GM12892 (cell line): Measurements from ENCODE around the gene KDM4E.

DNA sequence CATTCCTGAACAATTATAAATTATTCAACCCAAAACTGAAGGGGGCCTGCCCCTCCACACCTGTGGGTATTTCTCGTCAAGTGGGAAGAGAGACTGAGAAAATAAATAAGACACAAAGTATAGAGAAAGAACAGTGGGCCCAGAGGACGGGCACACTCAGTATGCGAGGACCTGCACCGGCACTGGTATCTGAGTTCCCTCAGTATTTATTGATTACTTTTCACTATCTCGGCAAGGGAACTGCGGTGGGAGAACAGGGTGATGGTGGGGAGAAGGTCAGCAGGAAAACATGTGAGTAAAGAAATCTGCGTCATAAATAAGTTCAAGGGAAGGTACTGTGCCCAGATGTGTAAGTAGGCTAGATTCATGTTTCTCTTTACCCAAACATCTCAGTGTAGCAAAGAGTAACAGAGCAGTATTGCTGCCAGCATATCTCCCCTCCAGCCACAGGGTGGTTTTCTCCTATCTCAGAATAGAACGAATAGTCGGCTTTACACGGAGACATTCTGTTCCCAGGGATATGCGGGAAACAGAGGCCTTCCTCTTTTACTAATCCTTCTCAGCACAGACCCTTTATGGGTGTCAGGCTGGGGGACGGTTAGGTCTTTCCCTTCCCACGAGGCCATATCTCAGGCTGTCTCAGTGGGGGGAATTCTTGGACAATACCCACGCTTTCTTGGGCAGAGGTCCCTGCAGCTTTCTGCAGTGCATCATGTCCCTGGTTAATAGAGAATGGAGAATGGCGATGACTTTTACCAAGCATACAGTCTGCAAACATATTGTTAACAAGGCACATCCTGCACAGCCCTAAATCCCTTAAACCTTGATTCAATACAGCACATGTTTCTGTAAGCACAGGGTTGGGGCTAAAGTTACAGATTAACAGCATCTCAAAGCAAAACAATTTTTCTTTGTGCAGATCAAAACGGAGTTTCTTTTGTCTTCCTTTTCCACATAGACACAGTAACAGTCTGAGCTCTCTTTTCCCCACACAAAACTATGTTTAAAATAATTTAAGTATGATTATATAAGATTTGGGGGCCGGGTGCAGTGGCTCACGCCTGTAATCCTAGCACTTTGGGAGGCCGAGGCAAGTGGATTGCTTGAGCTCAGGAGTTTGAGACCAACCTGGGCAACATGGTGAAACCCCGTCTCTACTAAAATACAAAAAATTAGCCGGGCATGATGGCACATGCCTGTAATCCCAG lies 3.6 kb downstream of the C11orf54 start:
- RRBS, result no CpG with 5 or more reads among the region's 21 CpGs

- RRBS, result 64% methylated on average over 2 of the region's 13 CpGs
Observed at GRCh38 chr11:93820917-93821220, 29.5 kb downstream of the VSTM5 start.

- RRBS, result no CpG with 5 or more reads among the region's 19 CpGs
Observed at GRCh38 chr11:94128160-94128664, 429 bp upstream of the PANX1 start.

- RRBS, result no CpG with 5 or more reads among the region's 3 CpGs
Observed at GRCh38 chr11:94536930-94537393, 6.8 kb upstream of the FUT4 start.

DNA sequence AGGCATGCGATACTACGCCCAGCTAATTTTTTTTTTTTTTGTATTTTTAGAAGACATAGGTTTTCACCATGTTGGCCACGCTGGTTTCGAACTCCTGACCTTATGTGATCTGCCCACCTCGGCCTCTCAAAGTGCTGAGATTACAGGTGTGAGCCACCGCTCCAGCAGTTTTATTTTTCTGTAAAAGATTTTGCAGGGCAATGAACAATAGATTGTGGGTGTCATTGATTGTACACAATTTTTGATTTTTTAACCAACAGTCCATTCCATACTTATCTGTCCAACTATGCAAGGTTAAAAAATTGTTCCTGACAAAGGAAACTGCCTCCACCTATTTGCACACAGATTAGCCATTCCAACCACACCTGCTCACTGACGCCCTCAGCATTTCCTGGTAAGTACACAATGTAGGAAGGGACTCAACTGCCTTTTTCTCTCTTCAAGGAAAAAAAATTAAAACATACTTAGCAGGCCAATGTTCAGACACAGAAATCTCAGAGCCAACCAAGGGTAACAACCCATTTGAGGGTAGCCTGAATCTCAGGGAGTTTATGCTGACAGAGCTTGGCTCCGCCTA lies 4.4 kb upstream of the FUT4 start:
- RRBS, result no CpG with 5 or more reads among the region's 8 CpGs

DNA sequence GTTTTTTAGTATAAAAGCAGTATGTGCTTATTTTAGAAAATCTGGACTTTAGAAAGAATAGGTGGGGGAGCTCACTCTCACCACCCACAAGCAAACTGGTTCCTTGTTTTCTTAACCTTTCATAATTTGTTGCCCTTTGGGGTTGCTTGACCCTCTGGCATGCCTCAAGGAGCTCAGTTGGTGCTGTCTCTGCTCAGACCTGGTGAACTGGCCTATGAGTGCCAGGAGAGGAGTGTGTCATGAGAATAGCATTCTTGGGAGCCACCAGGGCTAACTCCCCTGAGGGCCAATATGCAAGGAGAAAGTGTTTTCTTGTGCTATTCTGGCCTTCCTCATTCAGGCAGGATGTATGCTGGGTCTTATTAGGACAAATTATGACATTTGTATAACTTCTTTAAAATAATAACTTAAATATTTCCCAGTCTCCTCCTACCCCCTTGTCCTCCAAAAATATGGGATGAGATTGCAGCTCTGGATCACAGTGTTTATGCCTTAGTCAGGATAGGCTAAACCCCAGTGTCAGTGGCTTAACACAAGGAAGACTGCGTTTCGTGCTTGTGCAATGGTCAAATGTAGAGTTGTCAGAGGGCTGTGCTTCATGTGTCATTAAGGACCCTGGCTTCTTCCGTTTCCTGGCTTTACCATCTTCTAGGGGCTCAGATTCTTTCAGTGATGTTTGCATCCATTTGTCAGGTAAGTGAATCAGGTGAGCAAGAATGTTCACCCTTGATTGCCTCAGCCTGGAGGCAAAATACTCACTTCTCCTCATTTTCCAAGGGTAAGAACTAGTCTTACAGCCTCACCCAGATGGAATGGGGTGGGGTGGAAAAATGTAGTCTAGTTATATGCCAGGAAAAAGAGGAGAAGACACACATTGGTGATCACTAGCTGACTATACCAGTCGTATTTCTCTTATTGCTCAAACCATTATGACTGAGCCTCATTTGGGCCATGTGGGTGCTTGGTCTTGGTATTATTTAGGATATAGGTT lies 20.7 kb upstream of the AMOTL1 start:
- RRBS, result no CpG with 5 or more reads among the region's 4 CpGs

GRCh38 chr11:94769263-94770273 lies 1.4 kb downstream of the AMOTL1 start:
- RRBS, result no CpG with 5 or more reads among the region's 47 CpGs

- RRBS, result no CpG with 5 or more reads among the region's 1 CpG
Observed at GRCh38 chr11:95024890-95025396, at the start of gene KDM4E. TSS of gene KDM4E (plus strand) at chr11:95025258.

- RRBS, result no CpG with 5 or more reads among the region's 6 CpGs
Observed at GRCh38 chr11:95229371-95229834, 1.6 kb downstream of the SESN3 start.

- RRBS, result 4% methylated on average over 3 of the region's 32 CpGs
Observed at GRCh38 chr11:95232151-95232786, 1.3 kb upstream of the SESN3 start.

DNA sequence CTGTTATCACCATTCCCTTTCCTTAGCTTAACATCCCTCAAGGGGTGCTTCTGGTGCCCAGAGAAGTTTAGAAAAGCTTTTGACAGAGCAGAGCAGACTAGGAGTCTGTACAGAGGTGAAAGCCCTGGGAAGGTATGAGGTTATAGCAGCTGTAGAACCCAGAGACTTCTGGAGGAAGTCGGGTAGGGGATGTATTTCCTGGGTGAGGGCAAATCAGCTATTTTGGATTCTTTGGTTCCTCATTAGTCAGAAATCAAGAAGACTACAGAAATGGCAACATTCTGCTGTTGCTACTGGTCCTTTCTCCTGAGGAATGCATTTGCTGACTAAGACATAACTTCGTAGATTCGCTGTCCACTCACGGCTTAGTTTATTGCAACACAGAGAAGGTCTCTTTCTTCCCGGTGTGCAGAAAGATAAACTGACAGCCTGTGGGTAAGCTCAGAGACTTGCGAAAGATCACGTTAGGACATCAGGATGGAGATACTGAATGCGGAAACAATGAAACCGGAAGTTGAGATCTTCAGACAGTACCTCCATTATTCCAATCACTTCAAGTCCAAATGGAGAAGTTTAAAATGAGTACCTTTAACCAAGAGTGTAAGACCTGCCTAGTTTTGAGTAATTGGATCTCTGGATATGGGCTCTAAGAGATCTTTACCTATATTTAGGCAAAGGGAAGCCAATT lies 25.4 kb upstream of the SESN3 start:
- RRBS, result no CpG with 5 or more reads among the region's 9 CpGs

DNA sequence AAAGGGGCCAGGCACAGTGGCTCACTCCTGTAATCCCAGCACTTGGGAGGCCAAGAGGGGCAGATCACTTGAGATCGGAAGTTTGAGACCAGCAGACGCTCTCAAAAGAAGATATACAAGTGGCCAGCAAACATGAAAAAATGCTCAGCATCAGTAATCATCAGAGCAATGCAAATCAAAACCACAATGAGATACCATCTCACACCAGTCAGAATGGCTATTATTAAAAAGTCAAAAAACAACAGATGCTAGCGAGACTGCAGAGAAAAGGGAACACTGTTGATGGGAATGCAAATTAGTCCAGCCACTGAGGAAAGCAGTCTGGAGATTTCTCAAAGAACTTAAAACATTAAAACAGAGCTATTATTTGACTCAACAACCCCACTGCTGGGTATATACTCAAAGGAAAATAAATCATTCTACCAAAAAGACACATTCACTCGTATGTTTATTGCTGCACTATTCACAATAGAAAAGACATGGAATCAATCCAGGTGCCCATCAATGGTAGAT lies 96.6 kb downstream of the FAM76B start:
- RRBS, result no CpG with 5 or more reads among the region's 4 CpGs

DNA sequence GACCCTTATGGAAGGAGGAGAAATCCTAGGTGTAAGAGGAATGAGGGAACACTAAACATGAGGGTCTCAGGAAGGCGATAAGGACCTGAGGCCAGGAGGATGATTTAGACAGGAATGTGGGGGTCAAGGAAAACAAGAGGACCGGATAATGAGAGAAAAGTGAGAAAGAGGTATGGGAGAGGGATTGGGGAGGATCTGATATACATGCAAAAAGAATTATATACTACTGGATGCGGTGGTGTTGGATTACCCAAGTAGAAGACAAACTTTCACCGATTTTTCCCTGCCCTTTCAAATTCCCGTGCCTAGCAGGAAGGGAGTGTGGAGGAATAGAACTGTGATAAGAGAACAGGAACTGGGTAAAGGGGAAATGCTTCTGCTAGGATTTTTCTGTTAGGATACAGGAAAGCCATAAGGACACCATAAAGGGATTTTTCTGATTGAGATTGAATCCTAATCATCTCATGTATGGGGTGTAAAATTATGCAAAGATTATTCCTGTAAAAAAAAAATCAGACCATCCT lies 434 bp upstream of the MTMR2 start:
- RRBS, result no CpG with 5 or more reads among the region's 5 CpGs

DNA sequence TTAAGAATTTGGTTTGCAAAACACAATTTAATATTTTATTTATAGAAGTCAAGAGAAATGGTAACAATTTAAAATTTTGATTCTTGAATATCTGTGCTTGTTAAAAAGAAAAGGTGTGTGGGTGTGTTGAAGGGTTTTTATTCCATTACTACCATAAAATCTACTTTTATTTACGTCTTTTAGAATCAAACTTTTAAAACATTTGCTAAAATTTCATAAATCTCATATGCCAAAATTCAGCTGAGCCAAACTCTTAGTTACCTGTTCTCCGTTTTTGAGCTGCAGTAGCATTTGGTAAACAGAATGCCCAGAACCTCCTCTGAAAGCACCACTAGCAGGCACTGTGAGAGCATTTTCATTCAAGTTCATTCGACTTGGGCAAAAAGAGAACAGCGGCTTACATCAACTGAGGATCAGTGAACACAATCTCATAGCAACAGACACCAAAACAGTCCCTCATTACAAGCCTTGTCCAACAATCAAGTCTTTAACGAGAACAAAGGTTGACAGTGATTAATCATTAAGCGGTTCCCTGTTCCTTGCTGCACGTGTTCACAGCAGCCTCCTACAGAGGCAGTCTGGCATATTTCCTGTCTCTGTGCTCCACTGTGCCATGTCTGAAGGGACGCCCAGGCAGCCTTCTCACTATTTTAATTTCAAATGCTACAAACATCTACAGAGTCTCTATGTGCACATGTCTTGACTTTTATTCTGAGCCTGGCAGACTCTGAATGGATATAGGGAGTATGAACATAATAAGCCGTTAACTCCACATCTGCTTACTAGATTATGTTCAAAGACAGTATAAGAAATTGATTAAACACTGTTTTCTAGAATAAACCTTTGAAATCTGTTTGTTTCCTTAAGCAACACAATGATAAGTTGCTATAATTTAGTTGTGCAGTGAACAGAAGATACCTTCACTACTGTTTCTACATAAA lies 88.2 kb upstream of the MTMR2 start:
- RRBS, result no CpG with 5 or more reads among the region's 9 CpGs

- RRBS, result no CpG with 5 or more reads among the region's 2 CpGs
Observed at GRCh38 chr11:96016068-96016305, 92.1 kb upstream of the MTMR2 start.

GRCh38 chr11:96062914-96063564 lies 139.1 kb upstream of the MTMR2 start:
- RRBS, result no CpG with 5 or more reads among the region's 3 CpGs

- RRBS, result no CpG with 5 or more reads among the region's 5 CpGs
Observed at GRCh38 chr11:96075475-96076124, 151.7 kb upstream of the MTMR2 start.

GRCh38 chr11:96134421-96135152 lies 208.4 kb downstream of the MAML2 start:
- RRBS, result no CpG with 5 or more reads among the region's 1 CpG

- RRBS, result no CpG with 5 or more reads among the region's 8 CpGs
Observed at GRCh38 chr11:96154646-96155492, 188.1 kb downstream of the MAML2 start.